ENCODE measurements around a stretch of chr9.

DNA sequence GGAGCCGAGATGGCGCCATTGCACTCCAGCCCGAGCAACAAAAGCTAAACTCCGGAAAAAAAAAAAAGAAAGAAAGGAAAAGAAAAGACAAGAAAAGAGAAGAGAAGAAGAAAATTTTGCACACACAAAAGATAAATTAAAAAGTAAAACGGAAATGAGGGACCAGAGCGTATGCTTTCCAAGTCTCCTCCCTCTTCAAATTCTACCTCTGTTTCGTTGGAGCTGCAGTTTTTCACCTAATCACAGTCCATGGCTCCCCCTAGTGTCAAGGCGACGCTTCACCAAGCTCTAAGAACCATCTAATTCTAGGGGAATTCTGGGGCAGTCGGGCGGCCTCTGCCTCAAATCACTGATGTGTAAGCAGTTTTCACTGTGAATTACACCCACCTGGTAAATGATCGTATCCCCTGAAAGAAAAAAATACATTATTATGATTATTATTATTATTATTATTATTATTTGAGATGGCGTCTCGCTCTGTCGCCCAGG, 28.4 kb upstream of the RIC1 start:
- PRO-cap = no peak
- RAMPAGE, long total RNA, 4 experiments = no peak in any of the 4 experiments

DNA sequence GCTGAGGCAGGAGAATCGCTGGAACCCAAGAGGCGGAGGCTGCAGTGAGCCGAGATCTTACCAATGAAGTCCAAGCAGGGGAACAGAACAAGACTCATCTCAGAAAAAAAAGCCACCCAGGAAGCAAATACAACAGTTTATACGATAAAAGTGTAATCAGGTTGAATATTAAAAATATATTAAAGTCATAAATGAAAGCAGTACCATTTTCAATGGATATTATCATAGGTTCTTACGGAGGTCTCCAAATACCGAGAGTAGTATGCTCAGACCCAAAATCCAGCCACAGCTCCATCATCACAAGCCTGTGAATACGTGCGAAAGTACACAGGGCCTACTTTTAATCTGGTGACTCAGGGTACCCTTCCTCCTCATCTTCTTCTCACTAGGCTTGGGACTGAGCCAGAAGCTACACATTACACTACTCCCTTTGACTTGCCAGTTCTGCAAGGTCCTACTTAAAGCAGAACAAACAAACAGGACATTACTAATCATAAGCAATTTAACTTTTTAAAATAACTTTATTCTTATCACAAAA, 7.7 kb upstream of the RIC1 start:
- PRO-cap = no peak
- RAMPAGE, long total RNA, 4 experiments = no peak in any of the 4 experiments

GRCh38 chr9:5627702-5628483, 1.0 kb upstream of the RIC1 start:
- PRO-cap = no peak
- RAMPAGE, long total RNA, 4 experiments = no peak in any of the 4 experiments

DNA sequence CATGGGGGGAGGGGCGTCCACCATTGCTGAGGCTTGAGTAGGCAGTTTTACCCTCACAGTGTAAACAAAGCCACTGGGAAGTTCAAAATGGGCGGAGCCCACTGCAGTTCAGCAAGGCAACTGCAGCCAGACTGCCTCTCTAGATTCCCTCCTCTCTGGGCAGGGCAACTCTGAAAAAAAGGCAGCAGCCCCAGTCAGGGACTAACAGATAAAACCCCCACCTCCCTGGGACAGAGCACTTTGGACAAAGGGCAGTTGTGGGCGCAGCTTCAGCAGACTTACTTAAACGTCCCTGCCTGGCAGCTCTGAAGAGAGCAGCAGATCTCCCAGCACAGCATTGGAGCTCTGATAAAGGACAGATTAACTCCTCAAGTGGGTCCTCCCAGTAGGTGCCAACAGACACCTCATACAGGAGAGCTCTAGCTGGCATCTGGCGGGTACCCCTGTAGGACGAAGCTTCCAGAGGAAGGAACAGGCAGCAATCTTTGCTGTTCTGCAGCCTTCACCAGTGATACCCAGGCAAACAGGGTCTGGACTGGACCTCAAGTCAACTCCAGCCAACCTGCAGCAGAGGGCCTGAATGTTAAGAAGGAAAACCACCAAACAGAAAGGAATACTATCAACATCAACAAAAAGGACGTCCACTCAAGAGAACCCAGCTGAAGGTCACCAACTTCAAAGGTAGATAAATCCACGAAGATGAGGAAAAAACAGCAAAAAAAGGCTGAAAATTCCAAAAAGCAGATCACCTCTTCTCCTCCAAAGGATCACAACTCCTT, 52.9 kb downstream of the ERMP1 start:
- PRO-cap = no peak
- RAMPAGE, long total RNA, 4 experiments = start-site peak on the plus strand in 2 of 4 experiments, centred at positions 201 to 540 of the sequence, 5 to 9 reads per replicate

GRCh38 chr9:5823872-5824071, 9.1 kb downstream of the ERMP1 start:
- PRO-cap = no peak
- RAMPAGE, long total RNA, 4 experiments = no peak in any of the 4 experiments

GRCh38 chr9:6395181-6395651, 17.8 kb upstream of the UHRF2 start:
- PRO-cap = no peak
- RAMPAGE, long total RNA, 4 experiments = no peak in any of the 4 experiments

GRCh38 chr9:6412267-6412870, 630 bp upstream of the UHRF2 start:
- PRO-cap = no peak
- RAMPAGE, long total RNA, 4 experiments = no peak in any of the 4 experiments

- PRO-cap = no peak
- RAMPAGE, long total RNA, 4 experiments = no peak in any of the 4 experiments
Measured at GRCh38 chr9:6427600-6428004, 14.6 kb downstream of the UHRF2 start.

GRCh38 chr9:6787943-6788514, 30.3 kb downstream of the KDM4C start:
- PRO-cap = bidirectional peak, plus-strand start at chr9:6788378, minus-strand start at chr9:6788191
- RAMPAGE, long total RNA, 4 experiments = no peak in any of the 4 experiments

DNA sequence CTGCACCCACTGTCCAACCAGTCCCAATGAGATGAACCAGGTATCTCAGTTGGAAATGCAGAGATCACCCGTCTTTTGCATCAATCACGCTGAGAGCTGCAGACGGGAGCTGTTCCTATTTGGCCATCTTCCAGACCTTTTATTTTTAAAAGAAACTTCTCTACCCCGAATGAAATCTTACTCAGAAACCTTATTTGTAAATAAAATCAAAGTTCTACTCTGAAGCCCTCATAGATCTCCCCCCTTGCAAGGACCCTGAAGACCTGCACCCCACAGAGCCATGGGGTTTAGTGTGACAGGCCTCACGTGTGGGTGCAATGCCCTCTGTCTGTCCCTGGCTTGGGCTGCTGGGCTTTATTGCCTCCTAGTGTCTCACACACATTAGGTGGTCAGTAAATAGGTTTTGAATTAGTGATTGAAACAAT, 403.6 kb downstream of the KDM4C start:
- PRO-cap = no peak
- RAMPAGE, long total RNA, 4 experiments = no peak in any of the 4 experiments

DNA sequence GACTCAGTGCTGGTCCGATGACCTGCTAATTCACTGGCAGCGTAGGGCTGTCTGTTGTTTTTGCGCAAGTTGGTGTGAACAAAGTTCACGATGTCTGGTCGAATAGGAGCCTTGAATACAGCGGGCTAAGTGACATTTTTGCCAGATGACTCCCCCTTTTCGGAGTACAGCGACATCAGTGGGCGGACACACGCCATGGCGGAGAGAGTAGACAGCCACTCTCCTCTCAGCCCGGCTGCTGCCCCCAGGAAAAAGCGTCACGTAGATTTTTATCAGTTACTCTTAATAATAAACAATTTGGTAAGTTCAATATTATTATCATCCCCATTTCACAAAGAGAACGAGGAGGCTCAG, 321.5 kb downstream of the DMAC1 start:
- PRO-cap = no peak
- RAMPAGE, long total RNA, 4 experiments = no peak in any of the 4 experiments

DNA sequence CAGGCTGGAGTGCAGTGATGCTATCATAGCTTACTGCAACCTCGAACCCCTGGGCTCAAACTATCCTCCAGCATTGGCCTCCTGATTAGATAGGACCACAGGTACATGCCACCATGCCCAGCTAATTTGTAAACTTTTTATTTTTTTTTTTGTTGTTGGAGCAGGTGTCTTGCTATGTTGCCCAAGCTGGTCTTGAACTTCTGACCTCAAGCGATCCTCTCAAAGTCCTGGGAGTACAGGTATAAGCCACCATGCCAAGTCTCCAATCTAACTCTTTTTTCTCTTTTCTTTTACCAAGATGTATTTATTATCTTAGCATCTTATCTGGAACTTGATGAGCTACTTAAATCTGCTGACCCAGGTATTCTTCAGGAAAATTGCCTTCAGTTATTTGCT, 158.1 kb upstream of the DMAC1 start:
- PRO-cap = no peak
- RAMPAGE, long total RNA, 4 experiments = no peak in any of the 4 experiments

DNA sequence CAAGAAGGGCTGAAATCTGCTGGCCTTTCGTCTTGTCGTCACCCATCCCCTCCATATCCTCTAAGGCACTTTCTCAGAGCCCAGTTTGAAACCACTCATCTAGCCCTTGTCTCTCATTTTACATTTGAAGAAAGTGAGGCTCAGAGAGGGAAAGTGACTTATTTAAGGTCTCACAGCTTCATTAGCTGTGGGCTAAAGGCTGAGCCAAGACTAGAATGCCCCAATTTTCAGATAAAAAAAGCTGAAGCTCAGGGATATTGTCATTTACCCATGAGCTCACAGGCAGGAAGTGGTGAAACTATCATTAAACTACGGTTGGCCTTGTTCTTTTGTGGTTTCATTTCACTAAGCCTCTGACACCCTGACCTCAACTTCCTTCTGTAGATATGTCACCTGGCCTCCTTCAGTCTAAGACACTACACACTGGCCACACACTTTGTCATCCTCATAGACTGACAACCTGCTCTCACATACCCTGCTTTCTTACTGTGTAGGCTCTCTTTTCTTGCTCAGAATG, 176.7 kb upstream of the DMAC1 start:
- PRO-cap = unidirectional peak, plus-strand start at position 413 of the sequence
- RAMPAGE, long total RNA, 4 experiments = no peak in any of the 4 experiments

- PRO-cap = no peak
- RAMPAGE, long total RNA, 4 experiments = no peak in any of the 4 experiments
Measured at GRCh38 chr9:12923389-12923789, 148.6 kb downstream of the LURAP1L start.

- PRO-cap = no peak
- RAMPAGE, long total RNA, 4 experiments = no peak in any of the 4 experiments
Measured at GRCh38 chr9:13174876-13175276, 104.6 kb downstream of the MPDZ start.

DNA sequence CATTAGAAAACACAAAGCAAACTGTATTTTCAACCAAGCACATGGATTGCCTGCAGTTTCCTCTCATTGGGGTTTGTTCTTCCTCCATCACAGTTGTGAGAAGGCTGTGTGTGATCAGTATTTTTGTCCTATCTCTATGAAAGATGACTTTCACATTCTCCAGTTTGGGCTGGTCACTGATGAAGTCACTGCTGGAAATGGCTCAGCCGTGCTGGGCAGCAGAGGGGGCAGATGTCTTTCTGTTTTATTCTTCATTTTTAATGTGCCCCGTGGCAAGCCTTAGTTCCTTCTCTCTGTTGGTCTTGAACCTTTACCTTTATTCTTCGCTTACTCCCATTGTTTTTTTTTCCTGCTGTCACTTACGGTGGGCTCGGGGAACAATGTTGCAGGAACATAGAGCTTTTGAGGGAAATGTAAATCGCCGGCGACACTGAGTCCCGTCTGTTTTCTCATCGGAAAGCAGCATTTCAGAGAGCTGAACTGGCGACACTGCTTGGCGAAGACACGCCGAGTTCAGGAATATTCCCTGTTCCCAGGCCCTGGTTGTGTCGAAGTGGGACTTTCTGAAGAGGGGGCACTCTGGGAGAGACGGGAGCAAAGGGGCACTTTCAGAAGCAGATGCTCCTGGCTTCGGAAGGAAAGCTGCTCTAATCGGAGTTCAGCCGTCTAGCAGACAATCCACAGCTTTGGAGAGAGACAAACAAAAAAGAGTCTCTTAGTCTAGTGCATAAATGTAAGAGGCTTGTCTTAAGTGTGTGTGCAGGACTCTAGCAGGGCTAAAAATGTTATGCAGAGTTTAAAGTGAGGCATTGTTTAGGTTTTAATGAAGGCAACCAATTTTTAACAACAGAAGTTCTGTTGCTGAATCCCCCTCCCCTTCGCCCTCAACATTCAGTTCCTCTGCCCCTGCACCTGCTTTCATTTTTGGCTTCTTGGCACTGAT, 289.2 kb upstream of the MPDZ start:
- PRO-cap = no peak
- RAMPAGE, long total RNA, 4 experiments = no peak in any of the 4 experiments

DNA sequence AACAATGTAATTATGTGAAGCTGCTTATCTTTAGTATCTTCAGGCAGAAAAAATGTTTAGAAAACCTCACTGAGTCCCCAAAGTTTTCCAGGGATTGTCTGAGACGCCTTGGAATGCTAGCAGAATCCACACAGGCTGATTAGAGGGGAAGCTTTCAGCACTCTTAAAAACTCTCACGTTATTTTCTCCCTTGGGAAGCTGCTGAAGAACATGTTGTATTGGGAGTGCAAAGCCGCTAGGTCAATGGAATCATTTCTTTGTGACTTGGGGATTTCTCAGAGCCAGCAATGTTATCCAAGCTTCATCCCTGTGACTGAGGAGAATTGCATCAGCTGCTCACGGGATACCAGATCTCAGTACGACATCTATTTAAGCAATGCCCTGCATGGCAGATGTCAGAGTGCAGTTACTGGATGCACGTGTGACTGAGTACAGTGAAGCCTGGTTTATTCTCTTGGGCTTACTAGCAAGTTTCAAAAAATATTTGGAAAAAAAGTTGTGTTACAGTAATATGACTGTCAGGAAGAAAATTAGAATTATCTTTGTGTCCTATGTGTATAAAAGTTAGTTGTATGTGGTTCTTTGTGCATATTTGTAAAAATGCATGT, 426.5 kb upstream of the MPDZ start:
- PRO-cap = unidirectional peak, plus-strand start at position 398 of the sequence
- RAMPAGE, long total RNA, 4 experiments = no peak in any of the 4 experiments

DNA sequence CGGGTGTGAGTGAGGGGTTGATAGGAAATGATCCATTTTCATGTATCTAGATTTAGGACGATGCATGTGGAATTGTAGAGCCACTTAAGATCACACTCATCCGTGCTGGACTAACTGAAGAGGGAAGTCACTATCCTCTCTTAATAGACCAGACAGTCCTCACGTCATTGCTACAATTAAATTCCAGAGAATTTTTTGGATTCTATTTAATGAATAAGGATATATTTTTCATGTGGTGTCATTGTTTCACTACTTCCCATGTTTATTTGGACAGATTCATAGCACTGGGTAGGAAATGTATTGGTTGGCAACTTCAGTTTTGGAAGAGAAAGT, 77.5 kb downstream of the NFIB start:
- PRO-cap = no peak
- RAMPAGE, long total RNA, 4 experiments = no peak in any of the 4 experiments

DNA sequence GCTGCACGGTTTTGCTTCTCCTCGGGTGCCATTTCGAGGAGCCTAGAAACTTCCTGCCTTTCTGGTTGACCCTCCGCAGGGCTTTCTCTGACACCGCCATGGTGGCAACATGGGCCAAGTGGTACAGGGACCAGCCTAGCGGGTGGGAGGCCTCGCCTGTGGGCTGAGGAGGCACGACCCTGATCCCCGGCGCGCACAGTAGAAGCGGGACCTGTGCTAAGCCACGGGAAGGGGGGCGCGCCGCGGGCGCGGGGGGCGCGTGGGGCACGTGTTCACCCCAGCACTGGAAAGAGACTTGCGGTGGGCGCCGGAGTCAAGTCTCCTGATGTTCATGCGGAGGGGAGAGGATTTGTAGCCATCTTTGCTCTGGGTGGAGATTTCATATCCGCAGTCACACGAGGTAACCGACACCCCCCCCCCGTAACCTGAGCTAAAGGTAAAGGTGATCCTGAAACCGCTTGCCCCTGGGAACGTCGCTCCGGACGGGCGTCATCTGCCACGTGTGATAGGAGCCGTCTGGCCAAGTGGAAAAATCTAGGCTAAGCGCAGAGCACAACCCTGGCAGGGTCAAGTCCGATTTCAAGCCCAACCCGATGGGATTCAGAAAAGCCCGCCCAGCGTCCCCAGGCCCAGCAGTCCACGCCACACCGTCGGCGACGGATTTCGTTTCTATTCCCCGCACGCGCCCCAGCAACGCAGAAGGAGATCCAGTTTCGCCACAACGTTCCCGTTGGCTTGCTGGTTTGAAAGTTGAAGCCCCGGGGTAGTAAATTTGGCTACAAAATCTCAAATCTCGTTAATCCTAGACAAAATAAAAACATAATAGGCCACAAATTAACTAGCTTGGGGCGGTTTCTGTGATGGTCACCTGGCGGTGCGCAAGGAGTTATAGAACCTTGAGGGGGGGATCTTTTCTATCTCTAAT, 32.2 kb upstream of the NFIB start:
- PRO-cap = no peak
- RAMPAGE, long total RNA, 4 experiments = no peak in any of the 4 experiments

DNA sequence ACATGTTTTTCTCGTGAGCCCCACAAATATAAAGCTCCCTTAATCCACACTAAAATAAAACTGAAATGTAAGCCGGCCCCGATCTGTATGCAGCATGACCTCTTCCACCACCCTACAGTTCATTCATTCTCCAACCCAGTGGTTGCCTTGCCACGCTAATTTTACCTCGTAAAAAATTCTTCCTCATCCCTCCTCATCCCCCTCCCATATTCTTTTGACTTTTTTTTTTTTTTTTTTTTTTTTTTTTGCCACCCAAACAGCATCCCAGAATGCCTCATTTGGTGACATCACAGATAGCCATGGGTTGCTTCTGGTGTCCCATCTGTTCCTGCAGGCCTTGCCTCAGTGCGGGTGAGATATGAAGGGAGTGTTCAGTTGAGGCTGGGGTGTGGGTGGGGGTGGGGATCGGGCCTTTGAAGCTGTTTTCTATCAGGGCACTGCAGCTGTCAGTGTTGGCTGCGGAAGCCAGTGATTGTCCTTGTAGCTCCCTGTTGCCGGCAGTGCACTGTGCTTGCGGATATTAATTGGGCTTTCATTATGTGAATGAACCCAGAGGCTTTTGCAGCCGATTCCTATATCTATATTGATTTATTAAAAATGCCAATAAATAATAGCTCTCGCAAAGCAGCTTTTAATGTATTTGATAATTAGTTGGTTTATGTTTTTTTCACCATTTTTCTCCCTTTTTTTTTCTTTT, 81.7 kb upstream of the NFIB start:
- PRO-cap = no peak
- RAMPAGE, long total RNA, 4 experiments = no peak in any of the 4 experiments